Astrocyte (in vitro differentiated cells and primary cell): ENCODE data around the gene ABAT.

DNA sequence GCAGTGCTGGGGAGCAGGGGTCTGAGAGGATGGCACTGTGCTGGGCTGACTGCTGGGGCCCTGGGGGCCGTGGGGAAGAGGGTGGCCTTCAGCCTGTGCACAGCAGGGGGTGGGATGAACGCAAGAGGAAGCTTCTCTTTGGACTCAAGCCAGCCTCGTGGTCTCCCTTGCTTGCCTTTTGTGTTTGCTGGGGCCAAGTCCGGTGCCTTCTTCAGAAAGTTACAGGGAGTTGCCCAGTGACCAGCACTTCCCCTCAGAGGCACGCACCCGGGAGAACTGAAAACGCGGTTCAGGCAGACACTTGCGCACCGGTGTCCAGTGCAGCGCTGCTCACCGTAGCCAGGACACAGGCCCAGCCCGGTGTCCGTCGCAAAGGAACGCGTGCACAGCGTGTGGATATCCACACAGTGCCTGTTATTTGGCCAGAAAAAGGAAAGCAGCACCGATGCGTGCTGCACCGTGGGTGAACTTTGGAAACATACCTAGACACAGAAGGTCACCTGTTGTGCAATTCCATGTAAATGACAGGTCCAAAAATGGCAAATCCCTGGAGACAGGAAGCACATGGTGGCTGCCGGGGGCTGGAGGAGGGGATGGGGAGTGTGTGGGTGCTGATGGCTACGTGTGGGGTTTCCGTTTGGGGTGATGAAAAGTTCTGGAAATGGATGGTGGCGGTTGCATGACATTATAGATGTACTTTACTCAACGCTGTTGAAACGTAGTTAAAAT is 29.4 kb upstream of the NUDT16L1 start:
- PRO-cap, result no peak
- RRBS, 2 experiments, result 30 to 75% methylated on average over 7 of the region's 27 CpGs

- PRO-cap, result no peak
- RRBS, 2 experiments, result no CpG with 5 or more reads among the region's 50 CpGs
Observed at GRCh38 chr16:4682514-4683768, 10.4 kb upstream of the NUDT16L1 start.

DNA sequence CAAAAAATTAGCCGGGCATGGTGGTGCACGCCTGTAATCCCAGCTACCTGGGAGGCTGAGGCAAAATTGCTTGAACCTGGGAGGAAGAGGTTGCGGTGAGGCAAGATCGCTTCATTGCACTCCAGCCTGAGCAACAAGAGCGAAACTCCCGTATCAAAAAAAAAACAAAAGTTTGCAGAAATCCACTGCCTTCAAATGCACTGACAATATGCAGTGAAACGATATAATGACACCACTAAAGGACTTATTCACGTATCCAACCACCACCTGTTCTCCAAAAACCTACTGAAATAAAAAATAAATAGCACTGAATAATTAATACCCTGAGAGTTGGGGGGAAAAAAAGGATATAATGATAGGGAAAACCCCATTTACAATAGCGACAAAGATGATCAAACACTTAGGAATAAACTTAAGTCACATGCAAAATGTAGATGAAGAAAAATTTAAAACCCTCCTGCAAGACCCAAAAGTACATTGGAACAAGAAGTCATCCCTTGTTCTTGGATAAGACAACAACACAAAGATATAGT is 19.8 kb downstream of the NUDT16L1 start:
- PRO-cap, result no peak
- RRBS, 2 experiments, result no CpG with 5 or more reads among the region's 9 CpGs

GRCh38 chr16:4768520-4769243 is 1.7 kb upstream of the ZNF500 start:
- PRO-cap, result bidirectional peak, plus-strand start at chr16:4768876, minus-strand start at chr16:4768694
- RRBS, 2 experiments, result 1 to 3% methylated on average over 12 to 15 of the region's 48 CpGs

- PRO-cap, result no peak
- RRBS, 2 experiments, result no CpG with 5 or more reads among the region's 18 CpGs
Observed at GRCh38 chr16:4826993-4827650, 20.0 kb downstream of the GLYR1 start.

DNA sequence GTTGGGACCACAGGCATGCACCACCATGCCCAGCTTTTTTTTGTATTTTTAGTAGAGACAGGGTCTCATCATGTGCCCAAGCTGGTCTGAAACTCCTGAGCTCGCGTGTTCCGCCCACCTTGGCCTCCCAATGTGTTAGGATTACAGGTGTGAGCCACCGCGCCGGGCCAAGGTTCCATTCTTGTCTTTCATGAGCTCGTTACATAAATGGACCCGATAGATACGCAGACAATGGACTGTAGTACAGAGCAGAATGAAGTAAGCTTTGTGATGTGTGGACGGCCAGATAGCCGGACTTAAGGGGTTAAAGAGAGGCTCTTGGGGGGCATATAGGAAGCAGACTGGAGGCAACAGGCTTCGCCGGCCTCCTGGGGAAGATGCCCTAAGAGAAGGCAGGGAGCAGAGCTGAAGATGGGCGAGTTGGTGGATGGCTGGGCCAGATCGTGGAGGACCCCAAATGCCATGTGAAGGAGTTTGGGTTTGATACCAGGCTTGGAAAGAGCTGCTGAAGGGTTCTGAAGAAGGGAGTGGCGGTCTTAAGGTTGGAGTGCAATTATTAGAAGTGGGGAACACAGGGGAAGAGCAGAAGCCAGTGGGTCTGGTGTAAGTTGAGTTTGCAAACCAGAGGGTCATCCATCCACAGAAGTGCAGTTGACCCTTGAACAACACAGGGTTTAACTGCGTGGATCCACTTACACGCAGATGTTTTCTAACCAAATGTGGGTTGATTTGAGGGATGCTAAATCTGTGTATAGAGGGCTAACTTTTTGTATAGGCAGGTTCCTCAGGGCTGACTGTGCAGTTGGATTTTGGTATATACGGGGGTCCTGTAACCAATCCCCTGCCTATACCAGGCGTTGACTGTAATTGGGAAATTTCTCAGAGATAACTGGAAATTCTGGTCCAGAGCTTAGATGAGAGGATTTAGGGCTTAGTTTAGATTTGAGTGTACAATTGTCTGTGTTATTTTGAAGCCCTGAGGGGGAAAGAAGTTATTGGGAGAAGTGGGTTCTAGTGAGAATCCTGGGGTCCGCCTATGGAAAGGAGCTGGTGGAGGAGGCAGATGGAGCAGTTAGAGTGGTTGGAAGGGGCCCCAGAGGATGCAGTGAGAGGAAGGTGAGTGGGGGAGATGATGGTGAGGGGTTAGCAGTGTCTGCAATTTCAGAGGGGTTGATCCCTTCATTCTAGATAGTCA is 19.8 kb downstream of the UBN1 start:
- PRO-cap, result no peak
- RRBS, 2 experiments, result 80 to 93% methylated on average over 3 of the region's 21 CpGs

DNA sequence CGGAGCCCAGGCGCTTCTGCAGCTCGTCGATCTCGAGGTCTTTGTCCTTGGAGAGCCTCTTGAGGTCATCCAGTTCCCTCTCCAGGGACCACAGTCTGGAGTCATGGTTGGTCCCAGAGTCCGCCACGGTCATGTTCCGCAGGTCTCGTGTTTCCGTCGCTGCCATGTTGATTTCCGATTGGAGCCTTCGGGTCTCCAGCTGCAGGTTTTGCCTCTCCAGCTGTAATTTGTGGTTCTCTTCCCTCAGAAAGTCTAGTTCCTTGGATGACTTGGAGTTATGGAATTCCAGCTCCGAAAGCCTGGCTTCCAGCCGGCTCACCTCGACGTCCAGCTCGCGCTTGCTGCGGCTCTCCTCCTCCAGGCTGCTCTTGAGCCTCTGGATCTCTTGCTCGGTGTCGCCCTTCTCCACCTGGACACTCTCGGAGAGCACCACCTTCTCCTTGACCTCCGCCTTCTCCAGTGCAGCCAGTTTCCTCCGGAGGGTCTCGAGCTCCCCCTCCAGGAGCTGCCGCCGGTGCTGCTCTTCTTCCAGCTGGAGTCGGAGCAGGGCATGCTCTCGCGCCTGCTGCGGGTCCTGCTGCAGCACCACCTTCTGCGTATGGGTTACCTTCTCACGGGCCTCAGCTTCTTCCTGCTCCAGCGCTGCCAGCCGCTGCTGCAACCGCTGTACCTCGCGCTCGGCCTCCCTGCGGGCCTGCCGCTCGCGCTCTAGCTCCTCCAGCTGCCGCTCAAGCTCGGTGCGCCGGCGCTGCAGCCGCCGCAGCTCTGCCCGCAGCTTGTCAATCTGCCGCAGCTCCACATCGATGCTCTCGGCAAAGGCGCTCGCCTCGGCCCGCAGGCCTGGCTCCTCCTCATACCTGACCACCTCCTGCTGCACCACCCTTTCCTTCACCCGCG is 36.7 kb downstream of the UBN1 start:
- PRO-cap, result no peak
- RRBS, 2 experiments, result 98 to 99% methylated on average over 2 to 7 of the region's 61 CpGs

DNA sequence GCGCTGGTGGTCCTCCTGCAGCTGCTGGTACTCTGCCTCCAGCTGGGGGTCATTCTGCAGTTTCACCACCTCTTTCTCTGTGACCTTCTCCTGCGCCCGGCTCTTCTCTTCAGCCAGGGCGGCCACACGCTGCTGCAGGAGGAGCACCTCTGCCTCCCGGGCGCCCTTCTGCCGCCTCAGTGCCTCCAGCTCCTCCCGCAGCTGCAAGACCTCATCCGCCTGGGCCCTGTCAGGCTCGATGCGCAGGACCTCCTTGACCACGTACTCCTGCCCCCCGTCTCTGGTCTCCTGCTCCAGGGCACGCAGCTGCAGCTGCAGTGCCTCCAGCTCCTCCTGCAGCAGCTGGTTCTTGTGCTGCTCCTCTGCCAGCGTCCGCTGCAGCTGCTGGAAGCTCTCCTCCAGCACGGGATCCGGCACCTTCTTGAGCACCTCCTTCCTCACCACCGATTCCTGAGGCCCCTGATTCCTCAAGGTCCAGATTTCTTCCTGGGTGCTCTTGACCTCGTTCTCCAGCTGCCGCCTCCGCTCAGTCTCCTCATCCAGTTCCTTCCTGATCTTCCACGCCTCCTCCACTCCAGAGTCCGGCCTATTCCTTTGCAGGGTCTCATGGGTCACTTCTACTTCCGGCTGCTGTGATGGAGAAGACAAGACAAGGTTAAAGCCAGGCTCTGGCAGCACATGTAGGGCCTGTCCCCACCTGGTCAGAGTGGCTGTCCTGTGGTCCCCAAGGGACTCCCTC is 38.3 kb downstream of the UBN1 start:
- PRO-cap, result no peak
- RRBS, 2 experiments, result 91 to 94% methylated on average over 4 of the region's 26 CpGs

DNA sequence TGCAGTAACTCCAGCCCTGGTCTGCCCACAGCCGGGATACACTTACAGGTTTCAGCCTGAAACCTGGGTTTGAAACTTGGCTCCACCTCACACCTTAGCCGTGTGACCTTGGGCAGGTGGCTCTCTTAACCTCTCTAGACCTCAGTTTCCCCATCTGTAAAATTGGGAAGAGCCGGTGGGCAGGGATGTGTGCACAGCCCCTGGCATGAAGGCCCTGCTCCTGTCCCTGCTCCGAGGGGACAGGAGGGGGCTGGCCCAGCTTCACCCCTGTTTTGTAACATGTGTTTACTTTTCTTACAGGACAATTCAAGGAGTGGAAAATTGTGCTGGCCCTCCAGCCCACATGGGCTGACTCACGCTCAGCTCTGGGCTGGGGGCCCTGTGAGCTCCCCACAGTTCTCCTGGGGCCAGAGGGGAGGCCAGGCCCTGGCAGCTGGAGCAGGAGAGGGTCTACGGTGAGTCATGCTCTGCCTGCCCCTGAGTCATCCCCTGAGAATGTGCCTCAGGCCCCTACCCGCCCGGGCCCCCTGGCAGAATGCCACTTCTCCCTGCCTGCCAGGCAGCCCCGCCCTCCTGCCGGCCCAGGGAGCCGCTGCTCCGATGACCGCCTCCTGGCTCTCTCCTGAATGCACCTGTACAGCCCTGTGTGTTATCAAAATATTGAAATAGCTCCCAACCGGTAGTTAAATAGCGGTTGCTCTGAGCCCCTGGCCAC is 7.7 kb upstream of the PPL start:
- PRO-cap, result no peak
- RRBS, 2 experiments, result 4 to 5% methylated on average over 3 to 7 of the region's 15 CpGs

DNA sequence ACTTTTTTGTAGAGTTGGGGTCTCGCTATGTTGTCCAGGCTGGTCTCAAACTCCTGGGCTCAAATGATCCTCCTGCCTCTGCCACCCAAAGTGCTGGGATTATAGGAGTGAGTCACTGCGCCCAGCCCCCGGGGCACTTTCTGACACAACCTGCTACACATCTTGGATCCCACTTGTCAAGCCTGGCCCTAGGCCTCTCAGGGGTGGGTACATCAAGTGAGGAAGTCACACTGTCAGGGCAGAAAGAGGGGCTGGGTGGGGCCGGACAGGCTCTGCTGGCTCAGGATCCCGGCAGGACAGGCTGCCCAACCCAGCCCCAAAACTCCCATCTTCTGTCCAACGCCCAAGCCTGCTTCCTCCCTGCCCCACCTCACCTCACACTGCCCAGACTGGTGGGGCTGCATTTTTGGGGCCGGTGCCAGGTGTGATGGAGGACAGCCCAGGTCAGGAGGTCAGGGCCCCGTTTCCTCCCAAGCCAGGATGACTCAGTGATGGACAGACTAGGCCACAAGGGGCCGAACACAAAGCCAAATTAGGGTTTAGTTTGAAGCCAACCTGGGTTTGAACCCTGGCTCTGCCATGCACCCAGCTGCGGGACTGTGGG is 8.7 kb upstream of the PPL start:
- PRO-cap, result no peak
- RRBS, 2 experiments, result no CpG with 5 or more reads among the region's 10 CpGs

GRCh38 chr16:4987295-4988194 is 29.4 kb downstream of the SEC14L5 start:
- PRO-cap, result no peak
- RRBS, 2 experiments, result 3 to 4% methylated on average over 9 to 13 of the region's 58 CpGs

DNA sequence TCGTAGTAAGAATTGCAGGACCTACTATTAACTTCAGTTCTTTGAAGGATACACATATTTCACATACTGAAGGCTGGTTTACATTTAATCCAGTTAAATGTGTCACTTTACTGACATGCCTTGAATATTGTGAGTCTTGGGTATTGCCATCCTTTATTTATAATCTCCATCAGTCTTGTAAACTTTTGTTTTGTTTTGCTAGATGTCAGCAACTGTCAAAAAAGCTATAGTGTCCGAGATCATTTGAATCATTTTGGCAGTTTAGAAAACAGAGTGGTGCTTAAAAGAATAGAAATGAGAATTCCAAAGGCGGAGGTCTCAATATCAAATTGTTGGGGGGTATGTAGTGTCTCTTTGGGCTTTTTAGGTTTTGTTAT is 529.2 kb downstream of the RBFOX1 start:
- PRO-cap, result no peak
- RRBS, 2 experiments, result no CpG with 5 or more reads among the region's 3 CpGs

DNA sequence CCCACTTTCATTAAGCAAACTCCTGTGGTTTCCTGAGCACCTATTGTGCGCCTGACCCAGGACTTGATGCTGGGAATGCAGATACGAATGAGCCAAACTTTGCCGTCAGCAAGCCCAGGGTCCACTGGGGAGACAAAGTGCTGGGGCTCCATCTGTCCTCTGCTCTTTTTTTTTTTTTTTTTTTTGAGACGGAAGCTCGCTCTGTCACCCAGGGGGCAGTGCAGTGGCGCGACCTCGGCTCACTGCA is 4.7 kb downstream of the METTL22 start:
- PRO-cap, result no peak
- RRBS, 2 experiments, result no CpG with 5 or more reads among the region's 8 CpGs

DNA sequence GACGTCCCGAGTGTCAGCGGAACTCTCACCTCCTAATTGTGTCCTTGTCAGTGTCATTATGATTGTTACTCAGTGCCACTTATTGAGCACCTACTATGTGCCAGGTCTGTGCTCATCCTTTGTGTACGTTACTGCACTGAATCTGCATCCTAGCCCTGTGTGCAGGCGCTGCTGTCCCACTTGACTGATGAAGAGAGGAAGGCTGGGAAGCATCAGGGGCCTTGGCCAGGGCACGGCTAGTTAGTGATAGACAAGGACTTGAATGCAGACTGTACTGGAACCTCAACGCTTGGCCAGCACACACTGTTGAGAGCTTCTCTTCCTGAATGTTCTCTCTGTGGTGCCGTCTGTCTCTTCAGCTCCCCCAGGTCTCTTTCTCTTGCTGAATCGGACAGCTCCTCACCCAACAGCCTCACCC is 21.1 kb downstream of the METTL22 start:
- PRO-cap, result no peak
- RRBS, 2 experiments, result no CpG with 5 or more reads among the region's 9 CpGs

DNA sequence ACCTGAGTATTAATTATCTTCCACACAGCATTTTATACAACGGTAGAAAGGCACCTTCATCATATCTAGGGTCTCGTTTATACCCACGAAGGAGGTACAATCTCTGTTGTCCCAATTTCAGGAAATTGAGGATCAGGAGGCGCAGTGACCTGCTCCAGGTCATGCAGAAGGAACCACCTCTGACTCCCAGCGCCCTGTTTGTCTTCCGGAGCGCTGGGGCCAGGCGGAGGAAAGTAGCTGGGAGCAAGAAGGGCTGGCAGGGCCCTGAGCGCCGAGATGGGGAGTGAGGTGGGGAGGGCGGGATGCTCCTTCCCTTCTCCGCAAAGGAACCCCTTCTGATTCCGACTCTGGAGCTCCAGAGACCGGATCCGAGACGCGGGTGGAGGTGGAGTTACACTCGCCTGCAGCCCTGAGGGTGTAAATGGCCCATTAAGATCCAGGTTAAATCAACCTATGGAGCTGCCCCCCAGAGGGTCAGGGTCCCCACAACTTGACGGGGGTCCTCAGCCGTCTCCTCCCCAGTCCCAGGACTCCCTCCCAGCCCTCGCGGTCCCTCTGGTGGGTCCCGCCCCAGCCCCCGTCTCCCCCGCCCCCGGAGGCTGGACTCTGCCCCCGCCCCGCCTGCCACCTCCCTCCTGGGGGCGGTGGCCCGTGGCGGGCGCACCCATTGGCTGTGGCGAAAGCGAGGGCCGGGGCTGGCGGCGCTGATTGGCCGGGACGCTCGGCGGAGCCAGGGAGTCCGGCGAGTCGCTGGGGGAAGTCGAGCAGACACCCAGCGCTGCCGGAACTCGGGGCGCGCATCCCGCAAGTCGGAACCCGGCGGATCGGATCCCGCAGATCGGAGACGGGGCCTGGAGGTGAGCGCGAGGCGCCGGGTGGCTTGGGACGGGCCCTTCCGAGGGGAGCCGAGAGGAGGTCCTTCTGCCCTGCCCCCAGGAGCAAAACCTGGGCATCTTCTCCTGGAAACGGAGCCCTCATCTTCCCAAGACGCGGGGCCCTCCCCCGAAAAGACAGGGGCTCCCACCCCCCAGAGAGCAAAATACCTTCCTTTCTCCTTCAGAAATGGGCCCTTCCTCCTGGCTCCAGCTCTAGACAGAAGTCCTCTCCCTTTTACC is at the start of gene ABAT:
Gene ABAT, plus strand, starts transcription at position 763 of the 1,115 bp plus-strand sequence.
- PRO-cap, result unidirectional peak, plus-strand start at position 767 of the sequence
- RRBS, 2 experiments, result 1 to 3% methylated on average over 19 to 23 of the region's 69 CpGs

DNA sequence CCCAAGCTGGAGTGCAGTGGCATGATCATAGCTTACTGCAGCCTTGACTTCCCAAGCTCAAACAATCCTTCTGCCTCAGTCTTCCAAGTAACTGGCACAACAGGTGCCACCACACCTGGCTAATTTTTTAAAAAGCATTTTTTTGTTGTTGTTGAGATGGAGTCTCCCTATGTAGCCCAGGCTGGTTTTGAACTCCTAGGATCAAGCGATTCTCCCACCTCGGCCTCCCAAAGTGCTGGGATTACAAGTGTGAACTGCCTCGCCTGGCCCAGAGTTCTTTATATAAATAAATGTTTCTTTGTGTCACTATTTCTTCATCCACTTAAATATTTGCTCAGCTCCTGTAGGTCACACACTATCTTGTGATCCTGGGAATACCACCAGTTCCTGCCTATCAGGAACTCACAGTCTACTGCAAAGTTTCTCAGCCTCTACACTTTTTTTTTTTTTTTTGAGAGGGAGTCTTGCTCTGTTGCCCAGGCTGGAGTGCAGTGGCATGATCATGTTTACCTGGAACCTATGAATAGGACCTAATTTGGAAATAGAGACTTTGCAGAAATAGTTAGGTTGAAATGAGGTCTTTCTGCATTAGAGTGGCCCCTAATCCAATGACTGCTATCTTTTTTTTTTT is 6.7 kb downstream of the ABAT start:
- PRO-cap, result no peak
- RRBS, 2 experiments, result no CpG with 5 or more reads among the region's 3 CpGs

- PRO-cap, result no peak
- RRBS, 2 experiments, result no CpG with 5 or more reads among the region's 14 CpGs
Observed at GRCh38 chr16:8730267-8731074, 56.1 kb downstream of the ABAT start.

- PRO-cap, result no peak
- RRBS, 2 experiments, result no CpG with 5 or more reads among the region's 12 CpGs
Observed at GRCh38 chr16:8739692-8740565, 57.5 kb downstream of the TMEM186 start.

- PRO-cap, result no peak
- RRBS, 2 experiments, result no CpG with 5 or more reads among the region's 10 CpGs
Observed at GRCh38 chr16:8741795-8742455, 55.5 kb downstream of the TMEM186 start.

DNA sequence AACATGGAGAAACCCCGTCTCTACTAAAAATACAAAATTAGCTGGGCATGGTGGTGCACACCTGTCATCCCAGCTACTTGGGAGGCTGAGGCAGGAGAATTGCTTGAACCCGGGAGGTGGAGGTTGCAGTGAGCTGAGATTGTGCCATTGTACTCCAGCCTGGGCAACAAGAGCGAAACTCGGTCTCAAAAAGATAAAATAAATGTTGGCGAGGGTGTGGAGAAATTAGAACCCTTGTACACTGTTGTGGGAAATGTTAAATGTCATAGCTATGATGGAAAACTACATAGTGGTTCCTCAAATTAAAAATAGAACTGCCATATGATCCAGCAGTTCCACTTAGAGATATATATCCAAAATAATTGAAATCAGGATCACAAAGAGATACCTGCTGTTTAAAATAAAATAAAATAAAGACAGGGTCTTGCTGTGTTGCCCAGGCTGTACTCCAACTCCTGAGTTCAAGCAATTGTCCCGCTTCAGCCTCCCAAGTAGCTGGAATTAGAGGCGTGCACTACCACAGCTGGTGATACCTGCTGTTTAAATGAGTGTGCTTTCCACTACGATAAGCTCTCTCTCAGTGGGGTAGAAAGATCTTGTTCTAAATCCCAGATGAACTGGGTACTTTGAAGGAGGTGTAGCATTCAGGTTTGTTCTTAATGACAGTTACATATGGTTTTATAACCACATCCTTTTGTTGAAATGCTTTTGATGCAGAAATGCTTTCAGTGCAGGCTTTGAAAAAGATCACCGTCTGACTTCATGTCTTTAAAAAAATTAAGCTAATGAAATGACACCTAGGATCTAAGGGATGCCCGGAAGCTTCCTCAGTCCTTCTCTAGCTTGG is 19.1 kb downstream of the PMM2 start:
- PRO-cap, result no peak
- RRBS, 2 experiments, result no CpG with 5 or more reads among the region's 10 CpGs